Cerebellum (tissue), 5 donors: Measurements from ENCODE around the gene YPEL5.

DNA sequence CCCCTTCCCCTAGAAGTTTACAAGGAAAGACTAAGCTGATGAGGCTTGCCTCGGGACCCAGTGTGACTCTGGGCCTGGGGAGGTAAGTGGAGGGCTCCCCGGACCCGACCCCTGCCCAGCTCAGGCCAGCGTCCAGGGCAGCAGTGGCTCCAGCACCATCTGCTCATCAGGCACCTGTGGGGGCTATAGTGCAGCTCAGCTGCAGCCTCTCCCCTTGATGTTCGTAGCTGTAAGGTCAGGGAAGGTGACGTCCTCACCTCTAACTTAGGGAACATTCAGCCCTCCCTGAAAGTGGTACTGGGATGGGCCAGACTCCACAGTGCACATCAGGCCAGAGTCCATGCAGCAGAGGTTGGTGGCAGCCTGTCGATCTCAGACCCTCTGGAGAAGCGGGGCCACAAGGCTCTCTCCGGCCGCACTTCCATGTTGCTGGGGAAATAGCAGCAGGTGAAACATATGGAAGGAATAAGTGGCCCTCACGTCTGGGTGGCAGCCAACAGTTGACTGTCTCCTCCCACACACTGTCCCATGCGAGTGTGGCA is 58.3 kb upstream of the FOSL2 start:
- PRO-cap, 3 experiments = no peak in any of the 3 experiments
- RAMPAGE, long total RNA = no peak

DNA sequence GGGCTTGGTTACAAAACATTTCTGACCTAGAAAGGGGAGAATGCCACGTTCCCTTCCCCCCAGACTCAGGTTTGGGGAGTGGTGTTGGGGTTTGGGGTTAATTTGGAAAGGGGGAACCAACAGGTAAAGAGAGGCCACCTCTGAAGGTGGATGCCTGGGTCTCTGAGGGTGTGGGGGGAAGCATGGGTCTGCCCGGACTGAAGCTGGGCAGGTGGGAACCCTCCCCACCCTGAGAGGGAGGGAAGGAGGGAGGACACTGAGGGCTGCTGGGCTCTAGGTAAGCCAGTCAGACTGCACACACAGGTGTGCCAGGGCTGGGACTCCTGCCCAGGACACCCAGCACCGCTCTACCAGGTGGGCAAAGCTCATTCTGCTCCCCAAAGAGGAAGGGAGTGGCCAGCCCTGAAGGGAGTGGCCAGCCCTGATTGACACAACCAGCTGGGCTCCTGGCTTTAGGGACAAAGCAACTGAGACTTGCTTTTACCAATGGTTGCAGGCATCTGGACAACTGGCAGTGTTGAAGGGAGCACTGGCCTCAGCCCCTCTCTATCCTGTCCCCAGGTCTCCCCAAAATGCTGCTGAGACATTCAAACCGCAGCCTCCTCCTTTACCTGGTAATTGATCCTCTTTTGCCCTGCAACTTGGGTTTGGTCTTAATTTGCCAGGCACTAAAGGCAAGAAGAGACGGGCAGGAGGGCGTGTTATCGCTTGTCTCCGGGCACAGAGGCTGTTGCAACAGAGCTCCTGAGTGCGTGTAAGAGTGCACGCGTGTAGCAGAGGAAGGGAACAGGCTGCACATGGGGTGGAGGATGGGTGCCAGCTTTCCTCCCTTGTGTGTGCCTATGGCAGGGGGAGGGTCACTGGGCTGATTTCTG is 14.6 kb upstream of the FOSL2 start:
- PRO-cap, 3 experiments = no peak in any of the 3 experiments
- RAMPAGE, long total RNA = no peak

DNA sequence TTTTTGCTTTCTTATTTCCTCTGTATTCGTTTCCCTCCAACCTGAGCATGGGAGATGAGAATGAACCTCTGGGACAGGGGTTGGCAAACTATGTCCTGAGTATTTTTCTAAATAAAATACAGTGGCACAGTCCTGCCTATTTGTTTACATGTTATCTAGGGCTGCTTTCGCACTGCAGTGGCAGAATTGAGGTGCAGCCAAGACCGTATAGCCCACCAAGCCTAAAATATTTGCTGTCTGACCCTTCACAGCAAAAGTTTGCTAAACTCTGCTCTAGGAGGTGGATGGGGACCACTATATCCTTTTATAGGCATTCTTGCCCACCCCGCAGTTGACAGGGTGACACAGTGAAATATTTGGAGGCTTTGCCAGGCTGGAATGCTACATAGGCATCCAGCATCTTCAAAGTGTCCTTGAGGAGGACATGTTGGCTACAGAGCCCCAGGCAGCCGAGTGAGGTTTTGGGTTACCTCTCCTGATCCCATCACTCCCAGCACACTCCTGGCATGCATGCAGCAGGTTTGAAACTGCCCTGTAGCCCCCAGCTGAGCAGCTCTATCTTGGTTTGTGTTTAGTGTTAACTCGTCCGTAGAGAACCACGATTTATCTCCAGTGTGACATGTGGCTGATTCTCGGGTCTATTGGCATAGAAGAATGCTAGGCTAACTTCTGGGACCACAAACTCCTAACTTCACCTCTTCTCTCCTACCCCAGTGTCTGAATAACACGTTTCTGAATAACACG is 7.2 kb downstream of the FOSL2 start:
- PRO-cap, 3 experiments = no peak in any of the 3 experiments
- RAMPAGE, long total RNA = no peak

GRCh38 chr2:28436505-28437095 is 43.9 kb downstream of the FOSL2 start:
- PRO-cap, 3 experiments = no peak in any of the 3 experiments
- RAMPAGE, long total RNA = no peak

DNA sequence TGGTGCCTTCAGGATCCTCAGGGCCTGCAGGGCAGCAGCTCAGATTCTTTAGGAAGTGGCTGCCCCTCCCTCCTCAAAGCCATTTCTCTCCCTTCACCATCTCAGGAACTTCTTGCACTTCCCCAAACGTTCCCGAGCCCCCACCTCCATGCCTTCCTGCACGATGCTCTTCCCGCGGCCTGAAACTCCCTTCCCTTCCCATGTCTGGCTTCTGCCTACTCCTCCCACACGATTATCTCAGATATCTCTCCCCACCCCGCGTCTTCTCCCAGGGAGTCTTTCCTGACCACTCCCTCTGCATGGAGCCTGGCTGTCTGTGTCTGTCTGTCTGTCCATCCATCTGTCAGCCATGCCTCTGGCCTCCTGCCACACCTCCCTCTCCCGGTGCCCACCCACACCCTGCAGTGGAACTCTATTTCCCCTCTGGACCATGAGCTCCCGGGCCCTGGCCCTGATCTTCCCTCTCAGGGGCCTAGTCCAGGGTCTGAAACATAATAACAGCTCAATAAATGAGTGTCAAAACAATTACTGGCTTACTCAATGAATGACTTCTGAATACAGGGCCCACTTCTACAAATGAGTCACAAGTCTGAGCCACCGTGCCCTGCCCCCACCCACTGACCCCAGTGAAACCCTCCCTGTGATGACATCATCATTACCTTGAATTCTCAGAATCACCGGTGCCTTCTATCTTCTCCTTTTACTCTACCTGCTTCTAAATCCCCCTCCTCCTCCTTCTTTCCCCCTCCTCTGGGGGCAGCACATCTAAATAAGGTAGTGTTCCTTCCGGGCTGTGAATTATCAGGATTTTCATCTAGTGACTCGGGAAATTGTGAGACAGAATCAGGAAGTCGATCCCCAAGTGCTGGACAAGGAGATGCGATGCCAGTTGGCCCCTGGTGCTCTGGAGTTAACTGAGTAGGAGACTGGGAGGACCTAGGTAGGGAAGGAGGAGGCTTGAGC is 46.2 kb upstream of the PLB1 start:
- PRO-cap, 3 experiments = no peak in any of the 3 experiments
- RAMPAGE, long total RNA = no peak

DNA sequence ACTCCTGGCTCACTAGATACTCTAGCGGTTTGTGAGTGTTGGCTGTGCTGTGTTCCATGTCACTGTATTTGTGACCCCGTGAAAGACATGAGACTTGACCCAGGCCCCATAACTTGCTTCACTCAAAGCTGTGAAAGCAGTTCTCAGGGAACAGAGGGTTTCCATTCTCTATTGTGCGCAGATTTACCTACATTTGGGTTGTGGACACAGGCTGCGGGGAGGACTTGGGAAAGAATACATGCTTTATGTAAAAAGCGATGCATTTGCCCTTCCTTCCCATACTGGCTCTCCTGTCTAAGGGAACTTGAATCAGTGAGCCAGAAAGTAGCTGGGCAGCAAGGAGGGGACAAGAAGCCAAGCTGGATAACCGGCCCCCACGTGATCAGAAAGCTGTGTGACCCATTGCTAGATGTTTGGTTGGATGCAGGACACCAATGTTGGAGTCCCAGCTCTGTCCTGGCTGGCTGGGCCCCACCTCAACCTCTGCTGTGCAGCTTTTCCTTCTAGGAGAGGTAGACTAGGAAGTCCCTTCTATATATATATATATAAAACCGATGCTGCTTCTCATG is 52.3 kb downstream of the PLB1 start:
- PRO-cap, 3 experiments = no peak in any of the 3 experiments
- RAMPAGE, long total RNA = no peak

DNA sequence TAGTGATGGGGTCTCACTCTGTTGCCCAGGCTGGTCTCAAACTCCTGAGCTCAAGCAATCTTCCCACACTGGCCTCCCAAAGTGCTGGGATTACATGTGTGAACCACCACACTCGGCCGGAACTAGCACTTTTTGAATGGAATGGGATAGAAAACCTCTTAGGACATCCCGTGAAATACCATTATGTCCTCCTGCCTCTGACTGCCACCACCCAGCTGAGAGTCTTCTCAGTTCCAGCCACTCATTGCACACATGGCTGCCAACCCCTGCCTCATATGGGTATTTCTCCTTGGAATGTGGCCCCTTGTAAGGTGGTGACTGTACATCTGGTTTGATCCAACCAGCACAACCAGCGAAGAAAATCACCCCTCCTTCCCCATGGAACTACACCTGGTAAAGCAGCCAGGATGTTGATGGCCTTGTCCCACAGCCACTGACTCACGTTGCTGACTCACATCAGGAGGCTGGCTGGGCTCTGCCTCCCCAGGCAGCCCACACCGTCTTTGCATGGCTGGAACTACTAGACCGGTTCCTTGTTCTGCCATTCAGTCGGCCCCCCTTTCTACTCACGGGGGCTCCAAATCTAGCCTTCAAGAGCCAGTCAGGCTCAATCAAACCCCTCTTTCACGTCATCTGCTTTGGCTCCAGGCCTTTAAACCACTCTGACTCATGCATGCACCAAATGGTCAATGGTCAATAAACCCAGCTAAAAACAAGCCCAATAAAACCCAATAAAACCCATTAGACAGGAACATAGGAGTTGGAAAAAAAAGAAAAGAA is 114.7 kb downstream of the PLB1 start:
- PRO-cap, 3 experiments = no peak in any of the 3 experiments
- RAMPAGE, long total RNA = no peak

GRCh38 chr2:28634794-28635963 is 116.5 kb upstream of the PPP1CB start:
- PRO-cap, 3 experiments = no peak in any of the 3 experiments
- RAMPAGE, long total RNA = no peak

GRCh38 chr2:28649420-28649896 is 102.2 kb upstream of the PPP1CB start:
- PRO-cap, 3 experiments = no peak in any of the 3 experiments
- RAMPAGE, long total RNA = no peak

DNA sequence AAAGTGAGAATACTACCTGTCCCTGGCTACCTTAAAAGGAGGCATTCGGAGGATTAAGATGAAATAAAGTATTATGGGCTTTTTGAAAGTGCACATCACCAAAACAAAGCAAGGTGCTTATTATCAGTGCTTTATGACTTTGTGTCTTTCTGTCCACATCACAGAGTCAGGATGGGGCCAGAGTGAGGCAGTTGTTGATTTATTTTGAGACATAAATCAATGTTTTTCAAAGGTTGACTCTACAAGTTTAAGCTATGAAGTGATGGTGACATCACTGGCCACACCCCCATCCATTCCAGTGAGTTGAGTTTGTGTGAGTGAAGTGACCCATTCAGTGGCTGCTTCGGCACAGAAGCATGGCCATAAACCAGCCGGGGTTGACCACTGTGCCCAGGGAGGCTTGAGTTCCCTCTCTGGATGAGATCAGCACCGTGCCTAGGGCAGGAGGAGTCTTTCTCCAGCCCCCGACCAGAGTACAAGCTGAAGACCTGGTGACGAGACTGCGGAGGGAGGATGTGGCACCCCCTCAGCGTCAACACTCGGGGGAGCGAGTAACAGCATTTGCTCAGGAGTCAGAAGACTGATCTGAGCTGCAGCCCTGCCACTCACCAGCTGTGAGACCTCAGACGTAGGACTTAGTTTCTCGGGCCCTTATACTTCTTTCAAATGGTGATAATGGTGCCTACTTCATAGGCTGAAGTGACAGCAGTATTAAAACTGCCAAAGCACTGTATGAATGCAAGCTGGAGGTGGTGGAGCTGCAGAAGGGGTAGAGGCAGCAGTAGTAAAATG is 88.9 kb upstream of the PPP1CB start:
- PRO-cap, 3 experiments = no peak in any of the 3 experiments
- RAMPAGE, long total RNA = no peak

DNA sequence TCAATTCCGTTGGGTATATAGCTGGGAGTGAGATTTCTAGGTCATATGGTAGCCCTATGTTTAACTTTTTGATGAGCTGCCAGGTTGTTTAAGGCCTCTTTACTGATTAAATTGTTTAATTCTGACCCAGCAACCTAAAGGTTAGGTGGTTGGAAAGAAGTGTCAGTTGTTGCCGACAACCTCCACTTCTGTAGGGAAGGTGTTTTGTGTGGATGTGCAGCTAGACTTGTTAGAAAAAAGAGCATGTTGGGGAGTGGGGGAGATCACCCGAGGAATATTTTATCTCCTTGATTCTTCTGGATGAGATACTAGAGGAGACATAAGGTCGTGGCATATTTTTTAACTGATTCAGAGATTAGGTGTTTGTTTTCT is 5.7 kb downstream of the PPP1CB start:
- PRO-cap, 3 experiments = no peak in any of the 3 experiments
- RAMPAGE, long total RNA = no peak

DNA sequence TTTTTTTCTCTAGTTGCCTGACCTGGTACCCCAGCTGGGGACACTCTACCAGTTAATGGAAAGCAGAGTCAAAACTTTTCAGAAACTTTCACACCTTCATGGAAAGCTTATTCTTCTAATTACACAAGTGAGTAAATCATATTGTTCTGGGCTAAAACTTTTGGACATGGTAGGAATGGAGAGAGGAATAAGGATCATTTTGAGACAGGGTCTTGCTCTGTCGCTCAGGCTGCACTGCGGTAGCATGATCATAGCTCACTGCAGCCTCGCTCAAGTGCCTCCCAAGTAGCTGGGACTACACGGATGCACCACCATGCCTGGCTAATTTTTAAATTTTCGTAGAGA is 39.7 kb upstream of the TOGARAM2 start:
- PRO-cap, 3 experiments = no peak in any of the 3 experiments
- RAMPAGE, long total RNA = no peak

DNA sequence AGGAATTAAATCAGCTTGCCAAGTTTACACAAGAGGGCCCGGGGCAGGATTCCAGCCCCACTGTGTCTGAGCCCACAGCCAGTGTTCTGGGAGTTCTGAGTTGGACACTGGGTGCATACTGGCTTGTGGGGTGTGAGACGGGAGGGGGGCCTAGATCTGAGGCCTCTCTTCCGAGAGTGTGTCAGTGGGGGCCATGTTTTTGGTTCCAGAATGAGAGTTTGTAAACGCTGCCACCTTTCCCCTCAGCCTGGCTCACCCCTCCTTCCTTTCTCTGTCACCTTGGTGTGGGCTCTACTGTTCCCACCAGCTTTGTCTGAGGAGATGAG is 10.1 kb downstream of the TOGARAM2 start:
- PRO-cap, 3 experiments = no peak in any of the 3 experiments
- RAMPAGE, long total RNA = no peak

- PRO-cap, 3 experiments = no peak in any of the 3 experiments
- RAMPAGE, long total RNA = no peak
These were observed 30.5 kb downstream of the TOGARAM2 start for GRCh38 chr2:29011541-29012122.

GRCh38 chr2:29097309-29097939 is 17.8 kb upstream of the CLIP4 start:
- PRO-cap, 3 experiments = no peak in any of the 3 experiments
- RAMPAGE, long total RNA = no peak

DNA sequence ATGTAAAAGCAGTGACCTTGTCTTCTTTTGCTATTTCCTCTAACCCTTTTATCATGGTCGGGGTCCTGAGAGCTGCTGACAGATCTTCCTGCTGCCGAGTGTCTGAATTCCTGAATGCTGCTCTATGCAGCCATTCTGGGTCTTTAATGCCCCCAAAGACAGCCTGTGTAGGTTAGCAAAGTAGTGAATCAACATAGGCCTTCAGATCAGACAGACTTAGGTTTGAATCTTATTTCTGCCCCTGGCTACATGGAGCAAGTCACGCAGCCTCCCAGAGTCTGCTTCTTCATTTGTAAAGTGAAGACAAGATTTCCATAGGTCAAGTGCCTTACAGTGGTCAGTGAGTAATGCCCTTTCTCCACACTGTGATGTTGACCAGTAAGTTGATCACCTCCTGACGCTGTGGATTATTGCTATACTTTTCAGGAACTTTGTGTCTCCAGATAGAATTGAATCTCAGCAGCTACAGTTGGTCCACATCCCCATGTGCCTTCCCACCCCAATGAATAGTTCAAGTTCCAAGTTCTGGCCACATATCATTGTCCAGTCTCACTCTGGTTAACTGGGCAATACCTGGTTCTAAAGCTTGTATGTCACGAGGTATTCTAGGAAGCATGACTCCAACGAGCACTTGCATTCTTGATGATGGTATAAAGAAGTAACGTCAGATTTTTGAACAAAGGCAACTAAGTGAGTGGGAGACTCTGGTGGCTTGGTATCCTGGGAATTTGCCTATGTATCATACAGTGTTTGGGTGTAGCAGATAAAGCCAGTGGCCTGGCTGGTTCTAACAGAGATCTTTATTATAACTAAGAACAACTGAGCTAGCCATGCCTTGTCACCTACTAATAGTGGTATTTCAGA is 2.1 kb upstream of the CLIP4 start:
- PRO-cap, 3 experiments = no peak in any of the 3 experiments
- RAMPAGE, long total RNA = no peak

DNA sequence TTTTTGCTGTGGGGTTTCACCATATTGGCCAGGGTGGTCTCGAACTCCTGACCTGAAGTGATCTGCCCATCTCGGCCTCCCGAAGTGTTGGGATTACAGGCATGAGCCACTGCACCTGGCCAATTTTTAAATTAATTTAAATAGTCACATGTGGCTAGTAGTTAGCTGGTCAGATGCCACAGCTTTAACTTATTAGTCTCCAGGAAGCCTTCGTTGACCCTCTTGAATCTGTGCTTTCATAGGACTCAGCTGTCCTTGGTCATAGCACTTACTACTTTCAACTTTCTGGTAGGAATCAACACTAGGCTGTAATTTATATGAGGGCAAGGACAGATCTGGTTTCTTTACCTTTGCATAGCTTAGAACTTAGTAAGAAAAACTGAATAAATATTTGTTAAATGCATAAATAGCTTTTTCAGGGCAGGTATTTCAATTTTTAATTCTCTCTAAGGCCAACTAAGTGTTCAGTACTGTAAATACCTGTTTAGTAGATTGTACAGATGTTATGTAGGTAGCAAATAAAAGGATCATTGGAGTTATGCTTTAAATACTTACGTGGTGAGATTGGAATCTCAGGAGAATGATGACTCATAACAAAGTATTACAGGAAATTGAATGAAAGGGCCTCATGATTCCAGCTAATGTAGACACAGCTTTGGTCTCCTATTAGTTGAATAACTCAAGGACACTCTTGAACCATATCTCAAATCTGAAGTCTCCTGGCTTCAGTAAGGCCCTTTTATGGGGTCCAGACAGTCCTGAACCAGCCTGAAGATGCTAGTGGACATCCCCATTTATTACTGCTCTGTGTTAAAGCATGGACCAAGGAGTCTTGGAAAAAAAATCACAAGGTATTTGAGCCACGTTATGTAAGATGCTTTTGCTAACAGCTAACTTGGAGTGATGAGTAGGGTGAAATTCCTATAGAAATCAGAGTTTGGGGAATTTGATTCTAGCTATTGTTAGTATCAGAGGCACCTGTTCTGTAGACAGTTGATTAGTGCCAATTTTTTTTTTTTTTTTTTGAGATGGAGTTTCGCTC is 2.6 kb downstream of the CLIP4 start:
- PRO-cap, 3 experiments = no peak in any of the 3 experiments
- RAMPAGE, long total RNA = no peak

DNA sequence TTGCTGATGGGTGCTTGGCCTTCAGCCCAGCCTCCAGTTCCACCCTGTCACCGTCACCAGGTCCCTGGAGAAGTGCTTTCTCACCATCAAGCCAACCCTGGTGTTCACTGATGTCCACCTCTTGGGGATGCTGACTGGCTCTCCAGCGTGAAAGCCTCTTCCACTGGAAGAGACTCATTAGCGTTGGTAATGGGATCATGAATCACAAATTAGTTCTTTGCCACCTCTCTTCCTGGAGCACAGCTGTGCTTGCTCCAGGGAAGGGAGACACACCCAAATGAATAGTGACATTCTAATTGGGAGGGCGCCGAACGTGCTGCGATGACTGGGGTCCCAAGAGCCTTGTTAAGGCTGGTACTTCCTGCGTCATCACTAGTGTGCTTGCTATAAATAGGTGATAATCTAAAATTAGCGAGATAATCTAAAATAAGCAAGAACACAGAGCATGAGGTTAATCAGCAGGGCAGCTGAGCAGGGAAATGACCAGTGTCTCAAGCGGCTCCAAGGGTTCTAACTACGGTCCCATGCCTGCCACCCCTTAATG is 154.1 kb downstream of the CLIP4 start:
- PRO-cap, 3 experiments = no peak in any of the 3 experiments
- RAMPAGE, long total RNA = no peak

GRCh38 chr2:30146064-30147105 is at the start of gene YPEL5:
YPEL5 (plus strand) TSS chr2:30147007.
- PRO-cap, 3 experiments = peak in 3 of 3 experiments; most common plus-strand start chr2:30146971 (in 3); most common minus-strand start chr2:30146554 (in 3)
- RAMPAGE, long total RNA = start-site peak on the plus strand at chr2:30146942-30147000, 2,298 and 1,240 reads in 2 replicates

DNA sequence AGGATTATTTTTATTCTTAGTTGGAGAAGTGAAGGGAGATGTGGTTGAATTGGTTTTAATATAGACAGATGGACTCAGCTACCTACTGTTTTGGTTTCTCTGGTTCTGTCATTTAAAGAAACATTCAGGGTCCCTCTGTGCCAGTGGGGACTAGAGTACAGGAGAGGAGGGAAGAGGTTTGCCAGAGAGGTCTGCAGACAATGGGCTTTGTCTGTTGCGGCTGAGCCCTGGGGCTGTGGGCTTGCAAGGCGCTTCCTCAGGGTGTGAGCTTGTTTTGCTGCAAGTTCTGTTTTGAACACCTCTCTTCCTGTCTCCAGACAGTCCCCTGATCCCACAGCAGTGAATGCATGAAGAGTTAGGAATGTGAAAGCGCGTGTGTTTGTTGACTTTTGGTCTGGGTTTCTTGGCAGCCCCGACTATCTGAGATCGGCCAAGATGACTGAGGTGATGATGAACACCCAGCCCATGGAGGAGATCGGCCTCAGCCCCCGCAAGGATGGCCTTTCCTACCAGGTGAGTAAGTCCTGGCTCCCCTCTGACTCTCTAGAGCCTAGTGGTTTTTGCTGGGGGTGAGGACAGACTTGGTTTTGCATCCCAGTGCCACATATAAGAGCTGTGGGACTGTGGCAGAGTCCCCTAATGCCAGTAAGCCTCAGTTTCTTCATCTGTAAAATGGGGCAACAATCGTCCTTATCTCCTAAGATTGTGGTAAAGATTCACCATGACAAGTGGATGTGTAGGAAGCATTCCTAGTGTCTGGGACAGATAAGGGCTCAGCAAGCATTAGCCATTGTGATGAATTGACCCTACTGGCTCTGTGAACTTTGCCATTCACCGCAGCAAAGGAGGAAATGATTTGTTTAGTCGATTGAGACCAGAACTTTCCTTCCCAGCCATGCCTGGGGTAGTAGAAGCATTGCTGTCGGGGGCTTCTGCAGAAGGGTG is 2.9 kb downstream of the LBH start:
- PRO-cap, 3 experiments = no peak in any of the 3 experiments
- RAMPAGE, long total RNA = no peak